Daoy (cell line): ENCODE data around the genes LSAMP, CFAP91 and LRRC58.

DNA sequence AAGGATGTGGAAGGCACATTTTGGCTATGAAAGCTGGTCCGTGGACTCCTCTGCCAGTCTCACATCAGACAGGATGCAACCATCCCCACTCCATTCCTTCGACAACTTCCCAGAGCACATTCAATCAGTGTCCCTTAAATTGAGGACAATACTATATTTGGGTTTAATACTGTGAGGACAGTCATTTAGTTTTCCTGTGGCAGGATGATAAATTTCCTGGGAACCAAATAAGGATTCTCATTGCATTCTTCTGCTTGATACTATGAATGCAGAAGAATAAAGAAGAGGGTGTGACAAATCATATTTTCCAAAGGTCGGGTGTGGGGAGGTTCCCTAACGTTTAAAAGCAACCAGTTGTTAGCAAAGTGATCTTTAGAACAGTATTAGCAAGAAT, 329.4 kb downstream of the TIGIT start:
- RAMPAGE, long total RNA = no peak

DNA sequence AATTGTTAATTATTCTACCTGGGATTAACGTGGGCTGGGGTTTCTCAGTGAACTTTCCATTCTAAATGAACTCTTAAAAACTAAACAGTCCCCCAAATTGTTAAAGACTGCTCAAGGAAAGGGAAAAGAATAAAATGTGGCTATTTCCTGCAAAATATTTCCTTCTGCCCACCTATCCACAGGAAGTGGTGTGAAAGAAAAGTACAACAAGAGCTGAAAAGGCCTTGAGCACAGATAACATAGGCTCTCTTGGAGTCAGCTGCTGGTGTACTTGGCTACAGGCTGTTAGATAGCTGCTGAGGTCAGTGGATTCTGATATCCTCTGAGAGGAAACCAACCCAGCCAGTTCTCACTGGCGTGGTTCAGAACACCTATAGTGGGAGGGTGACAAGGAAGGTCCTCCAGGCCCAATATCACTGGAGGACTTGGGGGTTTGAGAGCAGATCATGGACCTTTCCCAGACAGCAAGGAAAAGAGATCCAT, 124.5 kb upstream of the GAP43 start:
- RAMPAGE, long total RNA = no peak

DNA sequence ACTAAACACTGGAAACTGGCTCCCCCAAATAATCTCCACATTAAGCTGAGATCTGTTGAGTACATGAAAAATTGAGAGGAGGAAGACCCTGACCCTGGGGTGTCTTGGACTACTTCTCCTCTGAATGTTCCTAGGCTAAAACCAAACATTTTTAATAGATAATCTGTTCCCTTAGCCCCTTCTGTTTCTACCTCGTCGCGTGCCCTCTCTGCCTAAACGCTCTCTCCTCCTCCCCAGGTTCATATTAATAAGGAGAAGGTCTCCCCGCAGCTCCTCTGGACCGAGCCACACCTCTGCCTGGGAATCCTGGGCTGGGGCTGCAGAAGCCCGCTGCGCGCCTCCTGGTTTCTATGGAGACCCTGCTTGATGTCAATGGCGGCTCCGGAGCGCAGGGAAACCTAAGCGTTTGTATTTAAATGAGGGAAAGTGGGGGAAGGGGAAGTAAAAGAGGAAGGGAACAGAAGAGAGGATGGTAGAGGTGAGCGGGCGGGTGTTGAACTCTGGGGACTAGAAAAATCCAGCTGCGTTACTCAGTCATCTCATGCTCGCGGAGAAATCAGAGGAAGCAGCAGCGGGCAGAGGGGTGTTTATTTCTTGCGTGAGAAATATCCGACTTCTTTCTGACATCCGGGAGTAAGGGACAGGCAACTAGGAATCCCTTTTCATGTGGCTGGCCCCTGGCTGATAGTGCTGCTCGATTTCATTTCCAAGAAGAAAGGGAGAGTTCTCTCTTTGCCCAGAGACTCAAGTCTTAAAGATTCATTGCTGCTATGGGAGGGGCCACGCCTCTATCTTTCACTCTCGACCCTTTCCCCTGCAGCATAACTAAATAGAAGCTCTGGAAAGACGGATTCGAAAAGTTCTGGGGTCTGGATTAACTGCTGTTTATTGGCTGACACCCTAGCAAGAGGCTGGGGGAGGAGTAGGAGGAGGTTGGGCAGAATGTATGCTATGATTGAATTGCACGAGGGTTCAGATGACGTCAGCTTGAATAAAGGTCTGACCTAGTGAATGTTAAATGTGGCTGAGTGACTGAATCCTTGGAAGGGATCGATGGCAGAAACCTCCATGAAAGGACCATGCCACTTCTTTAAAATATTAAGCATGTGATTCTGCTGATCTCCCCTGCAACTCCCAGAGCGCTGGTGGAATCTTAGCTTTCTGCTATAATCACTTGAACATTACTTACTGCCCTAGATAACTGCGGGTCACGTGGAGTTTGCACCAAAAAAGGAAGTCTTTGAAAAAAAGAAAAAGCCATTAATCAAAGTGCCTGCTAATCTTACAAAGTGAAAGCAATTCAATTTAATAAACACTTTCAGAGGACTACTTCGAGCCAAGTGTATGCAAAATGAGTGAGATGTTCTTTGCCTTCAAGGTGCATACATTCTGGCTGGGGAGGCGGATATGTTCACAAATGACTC, 110.5 kb upstream of the GAP43 start:
- RAMPAGE, long total RNA = no peak

DNA sequence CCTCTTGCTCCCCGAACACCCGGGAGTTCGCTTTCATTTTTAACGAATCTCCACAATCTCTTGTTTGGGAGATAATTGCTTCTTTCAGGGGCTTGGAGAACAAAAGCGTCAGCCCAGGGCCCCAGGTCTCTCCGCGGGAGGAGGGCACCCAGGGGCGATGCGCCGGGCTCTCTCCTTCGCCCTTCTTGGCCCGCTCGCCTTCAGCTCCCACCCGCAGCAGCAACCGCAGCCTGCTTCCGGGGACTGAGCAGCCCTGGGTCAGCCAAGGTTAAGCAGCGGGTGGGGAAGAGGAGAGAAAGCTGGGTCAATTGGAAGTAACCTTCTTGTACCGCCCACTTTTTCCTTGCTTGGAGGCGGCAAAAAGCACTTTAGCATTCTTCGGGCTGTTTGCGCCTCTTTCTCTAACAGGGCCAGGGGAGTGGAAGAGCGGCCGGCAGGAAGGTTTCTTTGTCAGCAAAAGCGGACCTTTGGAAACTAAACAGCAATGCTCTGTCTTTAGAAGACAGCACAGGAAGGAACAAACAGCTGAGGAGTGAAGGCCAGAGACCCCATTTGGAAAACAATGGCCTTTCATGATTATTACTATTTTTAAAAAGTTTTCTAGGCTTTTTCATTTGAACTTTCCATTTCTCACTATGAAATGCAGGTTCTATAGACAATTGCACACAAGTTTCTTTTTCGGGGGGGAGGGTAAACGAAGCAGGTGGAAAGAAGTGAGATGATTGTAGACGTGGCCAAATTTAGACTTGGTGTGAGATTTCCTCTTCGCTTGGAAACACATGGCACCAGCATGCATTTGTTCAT, 35.6 kb downstream of the GAP43 start:
- RAMPAGE, long total RNA = no peak

GRCh38 chr3:115791286-115792056, 168.2 kb downstream of the GAP43 start:
- RAMPAGE, long total RNA = no peak

DNA sequence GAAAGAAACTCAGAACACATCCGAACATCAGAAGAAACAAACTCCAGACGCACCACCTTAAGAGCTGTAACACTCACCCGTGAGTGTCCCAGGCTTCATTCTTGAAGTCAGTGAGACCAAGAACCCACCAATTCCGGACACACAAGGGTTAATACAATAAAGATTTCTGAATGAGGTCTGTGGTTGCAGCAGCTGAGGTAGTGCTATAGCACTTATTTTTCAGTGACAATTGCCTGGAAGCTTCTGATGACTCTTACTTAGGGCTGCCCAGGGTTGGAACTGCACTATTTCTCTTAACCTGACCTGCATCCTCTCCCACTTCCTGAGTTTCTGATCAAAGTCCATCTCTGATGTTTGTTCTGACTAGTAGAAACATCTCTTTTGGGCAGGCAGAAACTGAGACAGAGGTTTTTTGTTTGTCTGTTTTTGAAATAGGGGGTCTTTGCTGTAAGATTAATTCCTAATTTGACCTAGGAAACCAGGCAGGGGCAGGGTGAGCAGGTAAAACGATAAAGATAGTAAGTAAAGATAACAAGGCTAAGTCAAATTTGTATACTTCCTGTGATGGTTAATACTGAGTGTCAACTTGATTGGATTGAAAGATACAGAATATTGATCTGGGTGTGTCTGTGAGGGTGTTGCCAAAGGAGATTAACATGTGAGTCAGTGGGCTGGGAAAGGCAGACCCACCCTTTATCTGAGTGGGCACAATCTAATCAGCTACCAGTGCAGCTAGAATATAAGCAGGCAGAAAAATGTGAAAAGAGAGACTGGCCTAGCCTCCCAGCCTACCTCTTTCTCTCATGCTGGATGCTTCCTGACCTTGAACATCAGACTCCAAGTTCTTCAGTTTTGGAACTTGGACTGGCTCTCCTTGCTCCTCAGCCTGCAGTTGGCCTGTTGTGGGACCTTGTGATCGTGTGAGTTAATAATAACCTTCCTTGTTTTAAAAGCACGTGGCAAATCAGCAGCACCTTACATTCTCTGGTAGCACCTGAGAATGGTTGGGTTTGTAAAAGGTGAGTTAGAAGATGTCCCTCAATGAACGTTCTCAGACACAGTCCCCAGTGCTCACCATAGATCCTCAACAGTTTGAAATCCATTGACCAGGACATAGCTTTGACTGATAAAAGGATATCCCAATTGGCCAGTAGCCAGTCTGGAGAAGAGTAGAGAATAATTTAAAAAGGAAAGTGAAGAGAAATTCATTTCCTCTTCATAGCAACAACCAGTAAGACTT, 169.3 kb downstream of the GAP43 start:
- RAMPAGE, long total RNA = no peak

- RAMPAGE, long total RNA = no peak
Observed at GRCh38 chr3:116434286-116434620, 11.0 kb downstream of the LSAMP start.

GRCh38 chr3:116444794-116446076, at the start of gene LSAMP:
TSS of gene LSAMP (minus strand) at chr3:116445487.
- RAMPAGE, long total RNA = no peak

- RAMPAGE, long total RNA = no peak
Observed at GRCh38 chr3:118804675-118805046, 230.0 kb downstream of the IGSF11 start.

DNA sequence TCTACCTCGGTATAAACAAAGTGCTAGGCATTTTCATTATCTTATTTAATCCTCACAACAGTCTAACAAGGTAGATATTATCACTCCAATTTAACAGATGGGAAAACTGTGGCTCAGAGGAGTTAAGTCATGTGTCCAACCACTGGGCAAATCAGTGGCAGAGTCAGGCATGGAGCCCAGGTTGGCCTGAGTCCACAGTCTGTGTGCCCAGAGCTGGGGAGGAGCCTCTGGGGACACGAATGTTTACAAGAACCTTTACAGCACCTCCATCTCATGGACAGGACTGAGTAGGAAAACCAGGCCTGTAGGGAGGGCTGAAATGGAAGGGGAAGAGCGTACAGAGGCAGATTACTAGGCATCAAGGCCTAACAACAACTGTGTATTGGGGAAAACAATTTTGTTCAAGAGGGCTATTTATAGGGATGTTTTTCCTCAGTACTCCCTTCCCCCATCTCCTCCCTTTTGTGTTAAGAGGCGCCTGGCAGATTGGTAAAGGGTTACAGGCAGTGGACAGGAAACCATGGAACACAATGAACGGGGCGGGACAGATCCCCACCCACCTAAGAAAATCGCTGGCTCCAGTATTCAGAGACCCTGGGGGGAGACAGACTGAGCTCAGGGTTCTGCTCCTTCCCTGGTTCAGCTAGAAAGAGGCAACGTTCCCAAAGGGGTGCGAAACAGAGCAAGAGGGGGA, 15.1 kb upstream of the ARHGAP31 start:
- RAMPAGE, long total RNA = no peak

GRCh38 chr3:119337197-119337809, 43.1 kb downstream of the ARHGAP31 start:
- RAMPAGE, long total RNA = no peak

DNA sequence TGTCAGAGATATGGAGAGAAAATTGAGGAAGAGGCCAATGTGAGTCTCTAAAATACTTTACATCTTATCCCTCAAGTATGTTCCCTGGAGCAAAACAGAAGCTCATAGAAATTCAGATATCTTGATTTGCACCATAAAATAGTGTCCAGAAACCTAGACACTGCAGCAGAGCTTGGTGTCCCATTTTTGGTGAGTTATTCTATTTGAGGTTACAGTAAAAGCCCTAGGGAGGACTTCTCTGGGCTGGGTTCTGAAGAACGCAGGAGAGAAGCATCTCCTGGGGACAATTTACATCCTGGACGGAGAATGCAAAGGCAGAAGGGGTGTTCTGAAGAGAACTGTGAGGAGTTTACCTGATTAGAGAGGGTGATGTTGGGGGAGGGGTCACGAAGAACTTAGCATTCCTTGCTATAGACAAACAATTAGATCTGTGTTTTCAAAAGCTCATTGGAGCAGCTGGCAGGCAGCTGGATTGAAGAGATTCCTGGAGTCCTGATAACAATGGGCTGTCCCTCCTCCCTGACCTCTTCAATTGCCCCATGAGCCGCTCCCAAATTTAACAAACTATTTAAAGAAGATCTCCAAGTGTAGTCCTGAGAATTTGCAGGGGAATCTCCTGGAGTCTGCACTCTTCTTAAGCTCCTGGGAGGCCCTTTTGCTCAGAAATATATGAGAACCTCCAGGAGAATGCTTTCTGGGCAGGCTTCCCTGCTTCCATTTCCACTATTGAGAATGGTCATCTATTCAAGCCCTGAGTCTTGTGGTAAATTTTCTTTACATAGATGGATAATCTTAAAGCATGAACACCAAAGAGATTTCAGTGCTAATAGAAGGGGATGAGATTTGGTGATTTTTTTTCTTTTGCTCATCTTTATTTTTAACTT, 55.2 kb downstream of the ARHGAP31 start:
- RAMPAGE, long total RNA = no peak

DNA sequence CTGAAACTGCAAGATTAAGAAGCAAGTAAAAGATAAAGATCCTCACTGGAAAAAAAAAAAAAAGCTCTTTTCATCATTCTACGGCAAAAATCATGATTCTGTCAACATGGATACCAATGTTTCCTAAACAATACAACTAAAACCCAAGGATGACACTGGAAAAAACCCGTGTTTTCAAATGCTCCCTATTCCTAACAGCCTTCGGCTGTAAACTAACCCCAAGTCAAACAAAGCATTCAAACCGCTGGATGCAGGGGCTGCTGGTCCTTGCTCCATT, 632 bp downstream of the TMEM39A start:
- RAMPAGE, long total RNA = no peak

- RAMPAGE, long total RNA = no peak
Observed at GRCh38 chr3:119517071-119517422, 18.7 kb downstream of the TIMMDC1 start.

DNA sequence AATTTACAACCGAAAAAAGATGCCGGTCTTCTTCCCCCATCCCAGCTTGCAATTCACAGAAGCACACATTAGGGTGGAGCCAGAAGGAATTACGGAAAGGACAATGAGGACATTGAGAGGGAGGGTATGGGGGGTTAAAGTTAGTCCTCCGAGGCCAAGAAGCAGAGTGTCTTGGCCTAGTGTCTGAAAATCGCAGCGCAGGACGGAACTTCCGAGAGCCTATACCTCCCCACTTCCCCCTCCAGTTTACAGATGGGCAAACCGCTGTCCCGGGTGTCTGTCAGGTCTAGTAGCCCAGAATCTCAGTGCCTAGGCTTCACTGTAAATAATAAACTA, 788 bp downstream of the ADPRH start:
- RAMPAGE, long total RNA = no peak

GRCh38 chr3:119636160-119636705, 24.2 kb downstream of the POPDC2 start:
- RAMPAGE, long total RNA = no peak

DNA sequence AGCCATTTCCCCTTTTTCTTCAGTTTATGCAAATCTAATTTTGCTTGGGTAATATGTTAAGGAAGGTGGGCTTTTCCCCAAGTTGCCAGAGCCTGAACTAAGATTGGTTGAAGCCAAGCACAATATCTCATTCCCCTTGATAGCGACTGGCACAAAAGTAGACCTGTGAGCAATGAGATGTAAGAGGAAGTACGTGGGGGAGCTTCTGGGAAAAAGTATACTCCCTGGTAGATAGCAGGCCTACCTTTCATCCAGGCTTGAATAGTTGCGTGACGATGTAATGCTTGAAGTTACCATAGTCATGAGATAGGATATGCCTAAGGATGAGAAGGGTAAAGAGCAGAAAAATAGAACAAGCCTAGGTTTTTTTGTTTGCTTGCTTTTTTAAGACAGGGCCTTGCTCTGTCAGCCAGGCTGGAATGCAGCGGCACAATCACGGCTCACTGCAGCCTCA, 4.6 kb upstream of the POPDC2 start:
- RAMPAGE, long total RNA = no peak

- RAMPAGE, long total RNA = no peak
Observed at GRCh38 chr3:119702485-119703584, at the start of gene CFAP91. TSS of gene CFAP91 (plus strand) at chr3:119703022.

DNA sequence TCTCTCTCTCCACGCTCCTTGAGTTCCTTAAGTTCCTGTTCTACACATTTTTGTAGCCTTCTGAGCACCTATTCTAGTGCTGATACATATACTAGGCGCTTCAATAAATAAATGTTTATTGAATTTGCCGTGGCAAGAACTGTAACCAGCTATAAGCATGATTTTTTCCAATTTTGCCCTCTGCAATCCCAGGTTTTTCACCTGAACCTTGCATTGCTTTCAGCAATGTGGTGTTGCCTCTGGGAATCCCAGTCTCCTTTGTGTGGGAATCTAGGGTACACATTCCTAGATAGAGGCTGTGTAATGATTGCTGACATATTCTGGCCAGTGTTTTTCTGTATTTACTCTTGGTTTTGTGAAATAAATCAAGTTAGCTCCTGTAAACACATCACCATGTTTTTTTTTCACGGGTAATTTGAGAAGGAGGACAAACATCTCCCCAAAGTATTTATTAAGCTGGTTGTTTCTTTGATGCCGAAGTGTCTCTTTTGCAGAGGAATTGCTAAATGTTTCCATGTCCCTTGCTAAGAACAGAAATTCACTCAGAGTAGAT, 1.0 kb downstream of the CFAP91 start:
- RAMPAGE, long total RNA = no peak

GRCh38 chr3:120348995-120350206, at the start of gene LRRC58:
TSS of gene LRRC58 (minus strand) at chr3:120349354.
- RAMPAGE, long total RNA = no peak